A549 (cell line): Measurements from ENCODE around the genes ZFAND2B, RESP18 and SPEGNB.

DNA sequence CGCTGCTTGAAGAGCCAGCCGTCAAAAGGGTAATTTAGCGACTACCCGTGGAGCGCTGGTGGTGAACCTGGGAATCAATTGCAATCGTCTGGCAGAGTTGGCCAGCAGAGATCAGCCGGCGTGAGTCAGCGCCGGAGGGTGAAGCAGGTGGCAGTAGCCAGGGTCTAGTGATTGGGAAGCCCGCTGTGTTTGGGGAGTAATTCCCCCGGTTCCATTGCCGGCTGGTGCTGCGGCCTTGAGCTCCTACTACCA, 1.4 kb downstream of the FEV start:
- PRO-cap: no peak
CAGE:
- cytosol, long polyA plus RNA: no peak
- long polyA plus RNA: no peak
- nucleus, long polyA plus RNA: no peak

DNA sequence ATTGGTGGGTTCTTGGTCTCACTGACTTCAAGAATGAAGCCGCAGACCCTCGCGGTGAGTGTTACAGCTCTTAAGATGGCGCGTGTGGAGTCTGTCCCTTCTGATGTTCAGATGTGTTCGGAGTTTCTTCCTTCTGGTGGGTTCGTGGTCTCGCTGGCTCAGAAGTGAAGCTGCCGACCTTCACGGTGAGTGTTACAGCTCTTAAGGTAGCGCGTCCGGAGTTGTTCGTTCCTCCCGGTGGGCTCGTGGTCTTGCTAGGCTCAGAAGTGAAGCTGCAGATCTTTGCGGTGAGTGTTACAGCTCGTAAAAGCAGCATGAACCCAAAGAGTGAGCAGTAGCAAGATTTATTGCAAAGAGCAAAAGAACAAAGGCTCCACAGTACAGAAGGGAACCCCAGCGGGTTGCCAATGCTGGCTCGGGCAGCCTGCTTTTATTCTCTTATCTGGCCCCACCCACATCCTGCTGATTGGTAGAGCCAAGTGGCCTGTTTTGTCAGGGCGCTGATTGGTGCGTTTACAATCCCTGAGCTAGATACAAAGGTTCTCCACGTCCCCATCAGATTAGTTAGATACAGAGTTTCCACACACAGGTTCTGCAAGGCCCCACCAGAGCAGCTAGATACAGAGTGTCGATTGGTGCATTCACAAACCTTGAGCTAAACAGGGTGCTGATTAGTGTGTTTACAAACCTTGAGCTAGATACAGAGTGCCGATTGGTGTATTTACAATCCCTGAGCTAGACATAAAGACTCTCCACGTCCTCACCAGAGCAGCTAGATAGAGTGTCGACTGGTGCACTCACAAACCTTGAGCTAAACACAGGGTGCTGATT, 5.9 kb upstream of the ZFAND2B start:
- PRO-cap: no peak
CAGE:
- cytosol, long polyA plus RNA: no peak
- long polyA plus RNA: no peak
- nucleus, long polyA plus RNA: no peak

DNA sequence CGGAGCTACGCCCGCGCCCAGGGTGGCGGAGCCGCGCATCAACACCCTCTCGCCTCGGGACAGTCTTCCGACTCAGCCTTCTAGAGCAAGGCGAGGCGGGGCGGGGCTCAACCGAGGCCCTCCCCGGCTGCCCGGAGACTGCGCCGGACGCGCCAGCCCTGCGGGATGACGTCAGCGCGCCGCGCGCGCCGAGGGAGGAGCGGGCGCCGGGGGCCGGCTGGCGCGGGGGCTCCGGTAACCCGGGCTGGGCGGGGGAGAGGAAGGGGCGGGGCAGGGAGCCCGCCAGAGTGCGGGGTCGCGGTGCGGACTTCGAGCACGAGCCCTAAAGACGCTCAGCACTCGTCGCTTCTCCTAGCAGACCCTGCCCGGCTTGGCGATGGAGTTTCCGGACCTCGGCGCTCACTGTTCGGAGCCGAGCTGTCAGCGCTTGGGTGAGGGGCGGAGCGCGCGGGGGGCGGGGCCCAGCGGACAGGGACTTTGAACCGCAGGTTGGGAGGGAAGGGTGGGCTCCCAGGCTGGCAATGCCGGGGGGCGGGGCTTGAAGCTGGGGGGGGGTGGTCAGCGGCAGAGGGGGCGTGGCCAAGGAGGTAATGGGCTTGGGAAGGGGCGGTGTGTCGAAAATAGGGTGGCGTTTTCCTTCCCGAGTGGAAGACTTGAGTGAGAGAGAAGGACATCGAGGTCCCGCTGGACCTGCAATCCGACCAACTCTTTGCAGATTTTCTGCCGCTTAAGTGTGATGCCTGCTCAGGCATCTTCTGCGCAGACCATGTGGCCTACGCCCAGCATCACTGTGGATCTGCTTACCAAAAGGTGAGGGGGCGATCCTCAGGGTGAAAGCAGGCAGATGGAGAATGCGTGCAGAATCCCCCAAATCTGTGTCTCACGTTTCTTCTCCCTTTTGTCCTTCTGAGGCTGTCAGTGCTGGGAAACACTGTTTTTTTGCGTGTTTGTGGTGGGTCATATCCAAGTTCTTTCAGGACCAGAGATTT, at the start of gene ZFAND2B:
ZFAND2B (plus strand) TSS at position 171 of the 989 bp plus-strand sequence.
- PRO-cap: bidirectional peak, plus-strand start at position 258 of the sequence, minus-strand start at position 74 of the sequence
CAGE:
- cytosol, long polyA plus RNA: start-site peak on the plus strand centred at position 251 of the sequence, 123 bp wide, 365 and 390 reads in 2 replicates
- long polyA plus RNA: no peak
- nucleus, long polyA plus RNA: start-site peak on the plus strand centred at position 252 of the sequence, 122 bp wide, 323 and 453 reads in 2 replicates

DNA sequence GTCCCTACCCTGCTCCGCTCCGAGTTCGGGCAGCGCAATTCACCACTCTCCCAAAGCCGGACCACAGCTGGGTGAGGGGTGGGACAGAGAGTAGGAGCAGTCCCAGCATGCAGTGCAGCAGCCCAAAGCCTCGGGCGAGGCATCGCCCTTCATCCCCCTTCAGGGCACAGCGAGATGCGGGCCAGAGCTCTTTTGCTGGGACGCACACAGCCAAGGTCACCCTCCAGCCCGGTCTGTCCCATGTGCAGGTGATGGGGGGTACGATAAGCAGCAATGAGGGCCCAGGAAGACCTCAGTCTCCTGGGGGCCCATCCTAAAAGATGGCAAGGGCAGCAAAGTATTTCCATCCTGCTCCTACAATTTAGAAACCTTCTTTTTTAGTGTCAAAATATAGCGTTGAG, 667 bp upstream of the ABCB6 start:
- PRO-cap: no peak
CAGE:
- cytosol, long polyA plus RNA: no peak
- long polyA plus RNA: no peak
- nucleus, long polyA plus RNA: no peak

DNA sequence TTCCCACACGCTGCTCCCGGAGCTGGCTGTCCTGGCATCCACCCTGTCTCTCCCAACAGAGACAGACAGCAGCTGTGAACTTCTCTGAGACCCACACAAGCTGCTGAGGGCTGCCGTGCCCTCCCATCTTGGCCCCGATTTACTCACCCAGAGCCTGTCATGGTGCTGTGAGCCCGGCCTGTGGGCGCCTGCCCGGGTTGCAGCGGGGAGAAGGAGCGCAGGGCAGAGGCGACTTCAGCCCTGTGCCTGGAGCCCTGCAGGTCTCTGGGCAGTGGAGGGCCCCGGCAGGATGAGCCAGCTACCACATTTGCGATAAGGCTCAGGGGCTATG, 3.3 kb upstream of the ABCB6 start:
- PRO-cap: no peak
CAGE:
- cytosol, long polyA plus RNA: no peak
- long polyA plus RNA: no peak
- nucleus, long polyA plus RNA: no peak

GRCh38 chr2:219246599-219247030, 1.3 kb downstream of the STK16 start:
- PRO-cap: no peak
CAGE:
- cytosol, long polyA plus RNA: no peak
- long polyA plus RNA: no peak
- nucleus, long polyA plus RNA: no peak

GRCh38 chr2:219279582-219280326, 588 bp downstream of the DNAJB2 start:
- PRO-cap: unidirectional peak, minus-strand start at chr2:219279825
CAGE:
- cytosol, long polyA plus RNA: no peak
- long polyA plus RNA: no peak
- nucleus, long polyA plus RNA: no peak

GRCh38 chr2:219289406-219290364, 10.5 kb downstream of the DNAJB2 start:
- PRO-cap: no peak
CAGE:
- cytosol, long polyA plus RNA: no peak
- long polyA plus RNA: no peak
- nucleus, long polyA plus RNA: no peak

GRCh38 chr2:219332885-219333591, at the start of gene RESP18:
Gene RESP18, minus strand, starts transcription at chr2:219333177.
- PRO-cap: no peak
CAGE:
- cytosol, long polyA plus RNA: no peak
- long polyA plus RNA: no peak
- nucleus, long polyA plus RNA: no peak

- PRO-cap: no peak
CAGE:
- cytosol, long polyA plus RNA: no peak
- long polyA plus RNA: no peak
- nucleus, long polyA plus RNA: no peak
Observed at GRCh38 chr2:219405495-219406064, 12.6 kb upstream of the DES start.

DNA sequence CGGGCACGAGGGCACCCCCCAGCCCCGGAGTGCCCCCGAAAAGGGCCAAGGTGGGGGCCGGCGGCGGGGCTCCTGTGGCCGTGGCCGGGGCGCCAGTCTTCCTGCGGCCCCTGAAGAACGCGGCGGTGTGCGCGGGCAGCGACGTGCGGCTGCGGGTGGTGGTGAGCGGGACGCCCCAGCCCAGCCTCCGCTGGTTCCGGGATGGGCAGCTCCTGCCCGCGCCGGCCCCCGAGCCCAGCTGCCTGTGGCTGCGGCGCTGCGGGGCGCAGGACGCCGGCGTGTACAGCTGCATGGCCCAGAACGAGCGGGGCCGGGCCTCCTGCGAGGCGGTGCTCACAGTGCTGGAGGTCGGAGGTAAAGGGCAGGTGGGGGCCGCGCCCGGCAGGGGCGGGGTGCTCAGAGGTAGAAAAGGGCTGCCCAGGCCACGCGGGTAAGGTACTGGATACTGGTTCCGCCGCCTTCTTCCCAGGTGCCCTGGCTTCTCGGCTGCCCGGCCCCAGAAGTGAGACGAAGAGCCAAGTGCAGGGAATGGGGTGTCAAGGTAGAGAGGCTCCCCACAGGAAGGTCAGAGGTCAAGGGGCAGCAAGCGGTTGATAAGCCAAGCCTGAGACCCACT, 477 bp downstream of the SPEG start:
- PRO-cap: no peak
CAGE:
- cytosol, long polyA plus RNA: no peak
- long polyA plus RNA: no peak
- nucleus, long polyA plus RNA: no peak

GRCh38 chr2:219435756-219436058, 1.1 kb downstream of the SPEG start:
- PRO-cap: no peak
CAGE:
- cytosol, long polyA plus RNA: no peak
- long polyA plus RNA: no peak
- nucleus, long polyA plus RNA: no peak

DNA sequence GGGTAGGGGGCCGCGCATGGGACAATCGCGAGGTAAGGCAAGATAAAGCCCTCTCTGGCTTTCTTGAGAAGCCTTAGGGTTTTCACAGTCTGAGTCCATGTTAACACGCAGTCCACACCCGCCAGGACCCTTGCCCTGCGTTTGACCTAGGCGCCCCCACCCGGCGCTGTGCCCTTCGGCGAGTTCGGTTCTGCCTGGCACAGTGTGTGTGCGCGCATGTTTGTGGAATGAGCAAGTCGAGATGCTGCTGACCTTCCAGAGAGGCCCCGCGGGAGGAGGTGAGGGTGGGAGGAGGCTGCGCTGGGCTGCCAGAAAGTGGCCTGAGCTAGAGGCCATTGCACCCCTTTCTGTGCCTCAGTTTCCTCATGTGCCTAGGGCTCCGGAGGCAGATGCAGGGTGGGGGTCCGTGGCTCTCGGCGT, 6.7 kb downstream of the SPEG start:
- PRO-cap: no peak
CAGE:
- cytosol, long polyA plus RNA: no peak
- long polyA plus RNA: no peak
- nucleus, long polyA plus RNA: no peak

DNA sequence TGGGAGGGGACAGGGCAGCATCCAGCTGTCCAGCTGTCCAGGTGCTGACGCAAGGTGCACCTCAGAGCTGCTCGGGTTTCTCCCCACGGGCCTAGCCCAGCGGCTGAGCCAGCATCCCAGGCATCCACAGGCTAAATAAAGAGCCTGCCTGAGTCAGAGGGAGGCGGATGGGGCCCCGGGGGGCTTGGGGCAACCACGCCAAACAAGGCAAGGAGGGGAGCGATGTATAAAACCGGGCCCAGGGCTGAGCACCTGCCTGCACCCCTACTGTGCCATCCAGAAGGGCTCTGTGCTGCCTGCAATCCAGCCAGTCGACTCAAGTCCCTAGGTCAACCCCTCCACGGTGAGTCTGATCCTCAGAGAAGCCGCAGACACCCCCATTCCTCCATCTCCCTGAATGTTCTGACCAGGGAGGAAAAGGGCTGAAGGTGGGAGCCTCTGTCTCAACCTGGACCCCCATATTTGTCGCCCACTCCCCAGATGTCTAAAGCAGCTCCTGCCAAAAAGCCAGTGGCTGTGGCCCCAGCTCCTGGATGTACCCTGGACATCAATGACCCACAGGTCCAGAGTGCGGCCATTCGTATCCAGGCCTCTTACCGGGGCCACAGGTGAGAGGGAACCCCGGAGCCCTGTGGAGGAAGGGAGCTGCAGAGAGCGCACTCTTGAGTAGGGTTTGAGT, at the start of gene SPEGNB:
SPEGNB (plus strand) TSS at position 257 of the 679 bp plus-strand sequence.
- PRO-cap: no peak
CAGE:
- cytosol, long polyA plus RNA: no peak
- long polyA plus RNA: no peak
- nucleus, long polyA plus RNA: no peak

DNA sequence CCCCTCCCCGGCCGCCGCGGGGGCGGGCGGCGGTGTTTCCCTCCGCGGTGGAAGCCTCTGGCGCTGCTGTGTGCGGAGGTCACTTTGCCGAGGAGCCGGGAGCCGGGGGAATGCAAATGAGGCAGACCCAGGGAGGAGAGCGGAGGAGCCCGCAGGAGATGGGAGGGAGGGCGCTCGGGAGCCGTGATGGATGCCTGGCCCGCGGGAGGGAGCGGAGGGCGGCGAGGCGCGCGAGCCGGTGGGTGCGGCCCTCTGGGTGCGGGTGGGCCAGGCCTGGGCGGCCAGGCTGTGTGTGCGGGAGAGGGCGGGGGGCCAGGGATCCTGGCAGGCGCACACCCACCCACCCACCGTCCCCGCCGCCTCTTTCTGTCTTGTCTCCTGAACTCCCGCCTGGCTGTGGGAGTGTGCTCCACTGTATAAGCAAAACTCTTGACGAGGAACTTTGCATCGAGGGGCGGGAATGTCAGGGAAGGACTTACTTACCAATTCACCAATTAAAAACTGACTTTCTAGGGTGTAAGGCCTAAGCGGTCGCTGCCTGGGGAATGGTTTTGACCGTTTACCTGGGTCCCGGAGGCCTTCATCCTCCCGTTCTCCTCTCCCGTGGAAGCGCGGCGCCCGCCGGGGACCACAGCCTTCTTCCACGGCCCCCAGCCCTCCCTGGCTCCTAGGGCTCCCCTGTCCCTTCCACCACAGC, 8.6 kb downstream of the ASIC4 start:
- PRO-cap: no peak
CAGE:
- cytosol, long polyA plus RNA: no peak
- long polyA plus RNA: no peak
- nucleus, long polyA plus RNA: no peak

GRCh38 chr2:219601211-219601730, 3.6 kb downstream of the STK11IP start:
- PRO-cap: no peak
CAGE:
- cytosol, long polyA plus RNA: no peak
- long polyA plus RNA: no peak
- nucleus, long polyA plus RNA: no peak

- PRO-cap: no peak
CAGE:
- cytosol, long polyA plus RNA: no peak
- long polyA plus RNA: no peak
- nucleus, long polyA plus RNA: no peak
Observed at GRCh38 chr2:219605240-219605931, 7.7 kb downstream of the STK11IP start.

DNA sequence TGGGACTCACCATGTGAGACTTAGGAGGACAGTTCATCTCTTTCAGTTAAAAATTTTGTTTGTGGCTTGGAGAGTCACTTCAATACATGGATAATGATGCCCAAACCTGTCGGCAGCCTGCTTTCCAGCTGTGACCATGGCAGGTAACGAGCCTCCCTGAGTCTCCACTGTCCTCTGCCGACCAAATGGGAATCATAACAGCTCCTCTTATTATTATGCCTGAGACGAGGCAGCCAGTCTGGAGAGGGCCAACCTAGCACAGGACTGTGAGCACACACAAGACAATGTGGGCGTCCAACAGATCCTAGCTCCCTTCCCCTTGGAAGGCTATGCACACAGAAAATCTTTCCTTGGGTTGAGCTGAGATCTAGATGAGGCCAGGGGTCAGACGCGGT, 950 bp upstream of the SLC4A3 start:
- PRO-cap: no peak
CAGE:
- cytosol, long polyA plus RNA: no peak
- long polyA plus RNA: no peak
- nucleus, long polyA plus RNA: no peak

DNA sequence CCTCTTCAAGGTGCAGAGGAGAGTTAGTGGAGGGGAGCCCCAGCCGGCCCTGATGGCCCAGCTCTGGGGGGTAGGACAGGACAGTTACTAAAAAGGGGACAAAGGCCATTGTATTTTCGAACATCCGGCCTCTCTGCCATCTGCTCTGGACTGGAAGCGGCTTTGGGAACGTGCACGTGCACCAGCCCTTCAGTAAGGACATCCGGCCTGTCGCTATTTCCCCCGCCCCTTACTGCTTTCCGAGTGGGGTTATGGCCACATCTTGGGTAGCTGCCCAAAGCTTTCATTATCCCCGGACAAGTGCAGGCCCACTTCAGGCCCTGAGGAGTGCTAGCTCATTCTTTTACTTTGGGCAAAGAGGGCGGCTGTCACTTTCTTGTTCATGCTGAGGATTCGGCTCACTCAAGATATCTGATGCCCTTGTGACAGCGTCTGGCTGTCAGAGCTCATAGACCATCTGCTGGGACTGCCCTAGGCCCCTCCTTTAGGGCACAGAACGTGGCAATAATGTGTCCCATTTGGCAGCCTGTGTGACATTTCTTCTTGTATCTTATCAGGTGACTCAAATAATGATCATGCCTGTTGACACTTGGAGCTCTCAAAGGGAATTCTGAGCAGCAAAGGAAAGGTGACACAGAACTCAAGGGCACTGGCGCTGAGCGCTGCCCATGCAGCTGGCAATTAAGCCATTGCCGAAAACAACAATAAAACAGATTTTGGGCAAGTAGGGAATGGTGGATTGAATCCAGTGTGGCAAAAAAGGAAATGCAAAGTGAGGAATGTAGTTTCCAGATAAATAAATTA, 17.6 kb downstream of the SLC4A3 start:
- PRO-cap: no peak
CAGE:
- cytosol, long polyA plus RNA: no peak
- long polyA plus RNA: no peak
- nucleus, long polyA plus RNA: no peak

- PRO-cap: no peak
CAGE:
- cytosol, long polyA plus RNA: no peak
- long polyA plus RNA: no peak
- nucleus, long polyA plus RNA: no peak
Observed at GRCh38 chr2:219664986-219665456, 37.6 kb downstream of the SLC4A3 start.